Mammary microvascular endothelial cell (primary cell): ENCODE measurements around the gene TMC5.

DNA sequence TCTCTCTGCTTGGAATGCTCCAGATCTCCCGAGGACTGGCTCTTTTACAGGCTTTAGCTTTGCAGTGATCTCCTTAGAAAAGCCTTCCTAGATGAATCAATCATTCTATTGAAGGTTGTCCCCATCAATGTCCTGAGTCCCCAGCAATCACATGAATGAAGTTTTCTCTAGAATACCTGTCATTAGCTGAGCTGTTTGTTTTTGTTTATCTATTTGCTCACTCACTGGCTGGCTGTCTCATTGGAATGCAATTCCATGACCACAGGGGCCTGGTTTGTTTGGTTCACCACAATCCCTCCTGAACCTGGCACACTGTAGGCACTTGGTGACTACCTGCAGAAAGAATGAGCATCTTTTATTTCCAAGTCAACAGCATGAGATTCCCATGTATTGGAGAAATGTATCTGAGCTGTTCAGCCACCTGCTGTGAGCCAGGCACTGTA, 345.2 kb downstream of the XYLT1 start:
- RAMPAGE, long total RNA: no peak

DNA sequence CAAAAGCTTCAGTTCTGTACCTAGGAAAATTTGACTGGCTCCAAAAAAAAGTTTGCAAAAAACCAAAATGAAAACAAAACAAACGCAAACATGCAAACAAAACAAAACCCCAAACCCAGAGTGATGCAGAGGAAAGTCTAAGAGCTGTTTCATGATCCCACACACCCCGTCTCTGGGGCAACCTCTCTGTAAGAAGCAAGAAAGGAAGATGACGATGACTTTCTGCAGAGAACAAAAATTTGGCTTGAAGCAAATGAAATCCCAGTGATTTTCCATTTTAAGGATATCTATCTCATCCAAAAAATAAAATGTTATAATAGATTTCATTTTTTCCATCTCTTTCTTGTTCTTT, 181.1 kb downstream of the XYLT1 start:
- RAMPAGE, long total RNA: no peak

- RAMPAGE, long total RNA: no peak
Observed at GRCh38 chr16:17343026-17343513, 127.7 kb downstream of the XYLT1 start.

DNA sequence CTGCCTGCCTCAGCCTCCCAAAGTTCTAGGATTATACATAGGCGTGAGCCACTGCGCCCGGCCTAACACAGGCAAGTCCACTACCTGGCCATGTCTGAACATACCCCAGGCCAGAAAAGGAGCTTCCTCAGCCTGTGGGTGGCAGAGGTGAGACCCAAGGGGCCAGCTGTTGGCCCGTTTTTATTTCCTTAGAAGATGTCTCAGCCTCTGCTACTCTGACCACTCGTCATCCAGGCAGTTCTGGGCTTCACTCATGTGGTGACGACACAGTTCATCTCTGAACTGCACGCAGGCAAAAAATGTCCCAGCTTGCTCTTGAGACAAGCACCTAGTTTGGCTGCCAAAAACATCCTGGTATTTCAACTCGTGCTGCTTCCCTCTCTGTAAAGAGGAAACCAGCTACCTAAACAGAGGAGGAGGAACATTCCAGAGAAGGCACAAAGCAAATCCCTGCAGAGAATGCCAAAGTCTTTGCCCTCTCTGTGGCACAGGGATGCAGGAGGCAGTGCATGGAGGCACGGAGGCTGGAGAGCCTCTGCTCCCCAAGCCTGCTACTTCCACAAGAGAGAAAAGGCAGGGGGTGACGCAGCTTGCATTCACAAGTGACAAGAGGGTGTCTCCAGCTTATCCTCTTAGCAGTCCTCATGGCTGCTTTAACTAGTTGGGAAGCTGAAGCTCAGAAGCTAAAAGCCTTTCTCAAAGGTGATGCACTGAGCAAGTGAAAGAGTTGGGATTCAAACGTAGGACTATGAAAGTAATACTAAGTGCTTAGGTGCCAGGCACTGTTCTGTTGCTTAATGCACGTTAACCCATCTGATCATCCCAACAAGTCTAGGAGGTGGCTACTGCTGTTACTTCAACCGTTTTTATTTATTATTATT, 125.6 kb downstream of the XYLT1 start:
- RAMPAGE, long total RNA: no peak

- RAMPAGE, long total RNA: no peak
Observed at GRCh38 chr16:17392062-17392540, 78.7 kb downstream of the XYLT1 start.

DNA sequence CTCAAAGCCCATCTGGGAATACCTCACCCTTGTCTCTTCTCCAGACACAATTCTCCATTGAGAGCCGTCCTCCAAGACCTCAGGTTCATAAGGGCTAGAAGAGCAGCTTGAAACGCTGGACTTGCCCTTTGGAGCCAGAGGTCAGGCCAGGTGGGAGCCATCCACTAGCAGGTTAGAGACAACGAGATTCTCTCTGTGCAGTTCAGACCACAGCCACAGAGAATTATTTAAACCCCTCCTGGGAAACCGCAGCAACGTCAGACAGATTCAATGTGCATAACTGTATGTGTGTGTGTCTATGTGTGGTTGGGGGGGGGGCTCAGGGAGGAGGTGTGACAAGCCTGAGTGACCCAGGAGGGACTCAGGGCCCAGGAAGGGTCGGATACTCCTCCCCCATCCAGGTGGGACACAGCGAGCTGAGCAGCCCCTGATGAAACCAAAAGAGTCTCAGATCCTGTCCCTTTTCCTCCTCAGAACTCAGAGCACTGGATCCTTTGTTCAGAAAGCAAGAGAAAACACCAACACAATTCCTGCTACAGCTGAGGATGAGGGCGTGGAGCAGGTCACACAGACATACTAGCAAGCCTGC, 66.9 kb downstream of the XYLT1 start:
- RAMPAGE, long total RNA: no peak

DNA sequence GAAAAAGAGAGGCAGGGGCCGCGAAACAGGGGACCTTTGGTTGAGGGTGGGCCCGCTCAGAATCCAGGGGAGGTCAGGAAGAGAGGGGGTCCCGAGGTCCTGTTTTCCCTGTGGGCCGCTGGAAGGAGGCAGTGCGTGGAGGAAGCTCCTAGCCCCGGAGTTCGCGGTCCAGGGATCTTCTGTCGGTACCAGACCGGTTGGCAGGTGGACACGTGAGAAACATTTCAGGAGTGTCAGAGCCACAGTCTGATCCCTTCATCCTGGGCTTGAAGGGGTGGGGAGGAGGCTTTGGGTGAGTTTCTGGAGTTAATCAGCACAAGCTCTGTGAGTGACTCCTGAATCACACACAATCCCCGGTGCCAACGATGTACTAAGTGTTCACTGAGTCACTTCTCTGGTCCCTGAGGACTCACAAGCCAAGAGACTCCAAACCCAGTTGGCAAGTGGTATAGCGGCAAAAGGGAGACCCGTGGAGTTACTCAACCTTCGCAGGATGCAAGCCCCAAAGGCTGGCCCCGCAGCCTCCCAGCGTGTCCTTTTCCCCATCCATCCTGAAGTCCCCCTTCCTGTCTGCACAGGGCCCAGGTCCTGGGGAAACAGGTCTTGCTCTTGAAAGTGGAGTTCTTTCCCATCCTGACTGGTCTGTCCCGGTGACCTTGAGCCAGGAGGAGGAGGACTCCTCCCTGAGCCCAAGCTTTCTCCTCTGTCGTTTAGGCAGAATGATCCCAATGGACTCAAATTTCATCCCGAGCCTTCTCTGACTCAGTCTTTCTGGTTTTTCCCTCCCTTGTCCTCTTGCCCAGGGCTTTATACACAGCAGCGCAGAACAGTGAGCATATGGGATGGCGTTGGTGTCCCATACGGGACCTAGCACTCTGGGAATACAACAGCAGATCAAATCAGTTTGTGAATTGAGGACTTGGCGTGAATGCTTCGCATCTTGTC, 650 bp upstream of the XYLT1 start:
- RAMPAGE, long total RNA: no peak

DNA sequence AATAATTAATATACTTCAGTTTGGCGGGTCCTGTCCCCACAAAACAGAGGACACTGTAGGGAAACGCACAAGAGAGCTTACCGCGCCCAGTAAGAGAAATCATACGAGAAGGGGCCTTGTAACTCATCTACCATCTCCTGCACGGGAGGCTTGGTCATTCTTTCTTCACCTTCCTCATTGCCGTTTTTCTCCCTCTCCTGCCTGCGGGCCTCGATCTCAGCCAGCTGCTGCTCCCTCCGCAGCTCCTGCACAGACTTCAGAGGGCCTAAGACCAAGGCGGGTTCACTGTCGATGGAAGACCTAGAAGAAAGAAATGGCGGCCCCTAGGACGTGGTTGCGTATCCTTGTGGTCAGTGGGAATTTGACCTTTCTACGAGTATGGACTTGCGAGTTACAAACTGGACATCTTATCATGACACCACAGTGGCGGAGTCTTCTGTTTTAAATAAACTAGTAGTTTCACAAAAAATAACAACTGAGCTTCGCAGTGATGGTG, 41.2 kb downstream of the NOMO2 start:
- RAMPAGE, long total RNA: no peak

GRCh38 chr16:18535290-18535791, 26.6 kb downstream of the NOMO2 start:
- RAMPAGE, long total RNA: no peak

GRCh38 chr16:18861147-18861928, 60.0 kb upstream of the ARL6IP1 start:
- RAMPAGE, long total RNA: no peak

DNA sequence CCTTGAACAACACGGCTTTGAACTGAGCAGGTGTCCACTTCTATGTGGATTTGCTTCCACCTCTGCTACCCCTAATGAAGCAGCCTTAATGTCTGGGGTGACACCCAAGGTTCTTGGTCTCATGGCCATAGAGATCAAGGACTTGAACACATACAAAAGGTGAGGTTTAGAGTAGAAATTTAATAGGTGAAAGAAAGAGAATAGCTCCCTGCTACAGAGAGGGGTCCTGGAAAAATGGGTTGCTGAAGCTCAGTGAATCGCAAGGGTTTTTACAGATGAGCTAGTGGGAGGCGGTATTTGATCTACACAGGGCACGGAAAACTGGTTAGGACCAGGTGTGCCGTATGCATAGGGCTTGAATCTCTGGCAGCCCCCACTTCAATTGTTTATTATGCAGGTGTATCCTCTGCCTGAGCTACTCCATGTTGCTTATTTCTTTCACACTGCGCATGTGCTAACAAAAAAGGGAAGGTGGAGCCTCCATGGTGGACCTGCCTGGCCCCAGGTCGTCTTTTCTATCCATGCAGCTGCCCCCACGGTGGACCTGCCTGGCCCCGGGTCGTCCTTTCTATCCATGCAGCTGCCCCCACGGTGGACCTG, 28.0 kb upstream of the TMC7 start:
- RAMPAGE, long total RNA: no peak

DNA sequence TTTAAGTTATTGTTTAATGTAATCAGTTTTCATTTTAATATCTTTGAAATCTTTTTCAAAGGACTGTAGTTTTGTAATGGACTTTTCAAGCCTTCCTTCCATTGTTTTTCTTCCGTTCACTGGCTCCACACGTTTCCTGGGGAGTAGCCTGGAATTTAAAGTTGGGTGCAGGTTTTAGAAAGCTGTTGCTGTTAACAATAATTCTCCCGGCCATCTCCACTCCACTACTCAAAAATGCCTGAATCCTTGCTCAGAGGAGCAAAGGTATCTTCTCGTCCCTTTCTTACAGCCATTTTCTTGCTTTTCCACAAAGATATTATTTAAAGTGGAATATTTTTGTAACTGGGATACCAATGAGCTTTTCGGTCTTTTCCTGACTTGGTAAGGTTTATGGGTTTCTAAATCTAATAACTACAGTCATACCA, 4.7 kb upstream of the COQ7 start:
- RAMPAGE, long total RNA: no peak

- RAMPAGE, long total RNA: no peak
Observed at GRCh38 chr16:19136984-19137266, 23.2 kb downstream of the ITPRIPL2 start.

DNA sequence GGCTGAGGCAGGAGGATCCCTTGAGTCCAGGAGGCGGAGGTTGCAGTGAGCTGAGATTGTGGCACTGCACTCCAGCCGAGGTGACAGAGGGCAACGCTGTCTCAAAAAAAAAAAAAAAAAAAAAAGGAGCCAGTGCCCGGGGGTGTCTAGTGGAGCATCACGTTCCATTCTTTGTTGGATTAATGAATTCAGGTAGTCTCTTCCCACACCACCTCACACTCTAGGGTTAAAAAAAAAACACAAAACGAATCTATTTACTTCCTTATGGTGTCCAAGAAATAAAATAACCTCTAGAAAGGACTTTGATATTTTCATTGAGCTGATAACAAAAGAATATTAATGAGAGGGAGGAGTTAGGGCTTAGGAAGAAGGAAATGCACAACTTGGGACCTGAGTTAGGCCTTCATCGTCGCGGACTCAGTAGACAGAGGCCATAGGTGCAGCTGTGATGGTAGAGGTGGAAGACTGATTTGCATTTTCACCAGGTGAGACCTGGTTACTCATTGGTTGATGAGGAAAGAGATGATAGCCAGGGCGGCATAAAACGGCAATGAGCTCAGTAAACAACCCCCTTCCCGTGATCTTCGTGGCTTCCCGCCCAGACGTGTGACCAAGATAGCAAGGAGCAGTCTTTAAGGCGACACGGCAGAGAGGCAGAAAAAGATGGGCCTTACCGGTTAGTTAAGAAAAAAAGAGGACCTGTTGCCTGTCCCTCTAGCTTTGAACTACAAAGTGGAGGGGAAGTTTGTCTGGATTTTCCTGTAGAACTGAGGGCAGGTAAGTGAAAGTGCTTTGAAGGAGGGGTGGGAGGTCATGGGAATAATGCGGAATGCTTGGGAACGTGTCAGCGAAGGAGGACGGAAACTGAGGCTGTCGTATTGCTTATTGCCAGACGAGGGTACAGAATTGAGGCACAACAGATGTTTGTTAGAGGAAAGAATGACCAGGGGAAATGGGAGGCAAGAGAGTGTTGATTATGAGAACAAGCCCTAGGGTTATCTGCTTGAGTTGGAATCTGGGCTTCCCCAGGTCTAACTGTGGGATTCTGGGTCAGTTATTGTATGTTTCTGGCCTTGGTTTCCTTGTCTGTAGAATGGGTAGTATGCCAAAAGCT, at the start of gene TMC5:
Gene TMC5, plus strand, starts transcription at position 568 of the 1,114 bp plus-strand sequence.
- RAMPAGE, long total RNA: no peak

DNA sequence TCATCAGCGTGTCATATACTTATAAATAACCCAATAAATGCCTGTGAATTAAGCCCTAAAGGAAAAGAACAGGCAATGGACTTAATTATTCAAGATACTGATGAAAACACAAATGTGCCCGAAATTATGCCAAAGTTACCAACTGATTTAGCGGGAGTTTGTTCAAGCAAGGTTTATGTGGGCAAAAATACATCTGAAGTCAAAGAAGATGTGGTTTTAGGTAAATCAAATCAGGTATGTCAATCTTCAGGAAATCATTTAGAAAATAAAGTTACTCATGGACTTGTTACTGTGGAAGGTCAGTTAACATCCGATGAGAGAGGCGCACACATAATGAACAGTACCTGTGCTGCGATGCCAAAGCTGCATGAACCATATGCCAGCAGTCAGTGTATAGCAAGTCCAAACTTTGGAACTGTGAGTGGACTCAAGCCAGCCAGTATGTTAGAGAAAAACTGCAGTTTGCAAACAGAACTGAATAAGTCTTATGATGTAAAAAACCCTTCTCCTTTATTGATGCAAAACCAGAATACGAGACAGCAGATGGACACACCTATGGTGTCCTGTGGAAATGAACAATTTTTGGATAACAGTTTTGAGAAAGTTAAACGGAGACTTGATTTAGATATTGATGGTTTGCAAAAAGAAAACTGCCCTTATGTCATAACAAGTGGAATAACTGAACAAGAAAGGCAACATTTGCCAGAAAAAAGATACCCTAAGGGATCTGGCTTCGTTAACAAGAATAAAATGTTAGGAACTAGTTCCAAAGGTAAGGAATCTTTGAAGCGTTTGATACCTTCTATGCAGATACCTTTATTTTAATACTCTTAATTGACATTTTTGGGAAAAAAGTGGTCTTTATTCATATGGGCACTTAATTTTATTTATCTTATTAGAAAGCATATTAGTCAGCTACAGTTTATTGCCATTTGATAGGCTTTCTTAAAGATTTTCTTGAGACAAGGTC, 13.4 kb downstream of the CCP110 start:
- RAMPAGE, long total RNA: no peak

DNA sequence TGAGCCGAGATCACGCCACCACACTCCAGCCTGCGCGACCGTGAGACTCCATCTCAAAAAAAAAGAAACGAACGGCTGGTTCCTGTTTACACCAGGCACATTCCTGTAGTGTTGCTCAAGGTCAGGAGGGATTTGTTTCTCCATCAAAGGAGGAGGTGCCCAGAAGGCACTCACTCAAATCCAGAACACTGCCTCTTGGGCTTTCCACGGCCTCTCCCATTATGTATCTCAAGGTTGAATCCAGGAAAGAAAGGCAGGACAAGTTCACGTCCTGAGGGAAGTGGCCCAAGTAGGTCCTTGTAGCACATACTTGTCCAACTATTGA, 13.5 kb downstream of the KNOP1 start:
- RAMPAGE, long total RNA: no peak

- RAMPAGE, long total RNA: no peak
Observed at GRCh38 chr16:19704859-19705217, 13.2 kb downstream of the KNOP1 start.

DNA sequence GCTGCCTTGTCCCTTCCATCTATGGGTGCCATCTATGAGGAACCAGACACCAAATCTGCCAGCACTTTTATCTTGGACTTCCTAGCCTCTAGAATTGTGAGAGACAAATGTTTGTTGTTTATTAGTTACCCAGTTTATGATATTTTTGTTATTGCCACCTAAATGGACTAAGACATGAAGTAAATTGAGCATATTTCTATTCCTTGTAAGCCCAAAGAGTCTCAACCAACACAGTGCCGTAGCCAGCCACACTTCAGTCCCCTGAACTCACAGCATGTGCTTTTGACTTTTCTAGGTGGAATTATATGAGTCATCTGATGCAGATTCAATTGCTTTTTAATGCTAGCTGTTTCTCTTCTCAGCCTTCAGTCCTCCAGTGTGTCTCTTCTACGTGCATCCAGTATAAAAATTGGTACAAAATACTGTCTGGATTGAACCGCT, 38.9 kb downstream of the IQCK start:
- RAMPAGE, long total RNA: no peak

- RAMPAGE, long total RNA: no peak
Observed at GRCh38 chr16:19860381-19861155, 24.1 kb downstream of the GPRC5B start.

- RAMPAGE, long total RNA: no peak
Observed at GRCh38 chr16:19871857-19872584, 12.6 kb downstream of the GPRC5B start.